SK-N-MC (cell line): ENCODE measurements around a stretch of chr14.

GRCh38 chr14:77204146-77204936, 22.7 kb downstream of the TMEM63C start:
- RRBS, result no CpG with 5 or more reads among the region's 7 CpGs

GRCh38 chr14:77593263-77593876, 23.1 kb downstream of the SPTLC2 start:
- RRBS, result no CpG with 5 or more reads among the region's 4 CpGs

DNA sequence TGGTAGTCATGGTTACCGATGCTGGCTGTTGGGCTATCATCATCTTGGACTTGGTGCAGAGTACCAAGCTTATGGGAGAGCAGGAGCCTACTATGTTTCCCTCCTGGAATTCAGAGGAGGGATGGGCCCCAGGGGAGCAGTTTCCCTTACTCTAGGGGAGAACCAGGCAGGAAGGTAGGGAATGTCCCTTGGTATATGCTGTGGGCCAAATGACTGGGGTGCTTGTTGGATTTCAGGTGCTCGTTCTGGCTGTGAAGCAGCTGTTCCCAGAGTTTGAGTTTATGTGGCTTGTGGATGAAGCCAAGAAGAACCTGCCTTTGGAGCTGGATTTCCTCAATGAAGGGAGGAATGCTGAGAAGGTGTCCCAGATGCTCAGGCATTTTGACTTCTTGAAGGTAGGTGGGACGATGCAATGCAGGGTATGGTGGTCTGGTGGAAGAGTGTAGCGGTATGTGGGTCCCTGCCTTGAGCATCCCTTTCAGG, 99.0 kb downstream of the ADCK1 start:
- RRBS, result no CpG with 5 or more reads among the region's 4 CpGs

GRCh38 chr14:80939241-80939577, 2.3 kb downstream of the CEP128 start:
- RRBS, result no CpG with 5 or more reads among the region's 4 CpGs

GRCh38 chr14:81209022-81209664, 11.6 kb downstream of the GTF2A1 start:
- RRBS, result no CpG with 5 or more reads among the region's 8 CpGs

DNA sequence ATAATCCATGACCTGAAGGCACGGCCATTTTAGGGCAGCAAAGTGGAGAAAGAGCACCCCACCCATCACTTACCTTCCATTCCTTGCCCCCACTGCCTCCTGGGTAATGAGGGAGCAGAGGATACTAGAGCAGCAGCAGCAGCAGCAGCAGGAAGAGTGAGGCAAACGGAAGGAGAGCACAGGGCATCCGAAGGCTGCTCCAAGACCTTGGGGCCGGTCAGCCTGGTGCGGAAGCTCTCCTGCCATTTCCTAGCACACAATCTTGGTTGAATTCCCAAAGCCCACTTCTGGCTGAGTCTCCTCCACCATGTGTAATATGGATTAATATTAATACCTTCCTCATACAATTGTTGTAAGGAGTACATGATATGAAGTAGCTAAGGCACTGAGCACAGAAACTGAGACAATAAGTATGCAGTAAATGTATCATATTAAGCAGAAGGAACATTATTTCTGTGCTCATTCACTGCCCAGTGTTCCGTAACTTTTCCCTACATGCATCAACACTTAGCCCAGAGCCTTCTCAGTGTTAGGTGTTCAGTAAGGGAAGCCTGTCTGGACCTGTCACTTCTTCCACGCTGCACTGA, 6.8 kb downstream of the STON2 start:
- RRBS, result no CpG with 5 or more reads among the region's 7 CpGs

GRCh38 chr14:81406596-81407283, 6.6 kb upstream of the STON2 start:
- RRBS, result no CpG with 5 or more reads among the region's 7 CpGs

- RRBS, result 1% methylated on average over 36 of the region's 92 CpGs
Measured at GRCh38 chr14:81436029-81436730, 36.1 kb upstream of the STON2 start.

DNA sequence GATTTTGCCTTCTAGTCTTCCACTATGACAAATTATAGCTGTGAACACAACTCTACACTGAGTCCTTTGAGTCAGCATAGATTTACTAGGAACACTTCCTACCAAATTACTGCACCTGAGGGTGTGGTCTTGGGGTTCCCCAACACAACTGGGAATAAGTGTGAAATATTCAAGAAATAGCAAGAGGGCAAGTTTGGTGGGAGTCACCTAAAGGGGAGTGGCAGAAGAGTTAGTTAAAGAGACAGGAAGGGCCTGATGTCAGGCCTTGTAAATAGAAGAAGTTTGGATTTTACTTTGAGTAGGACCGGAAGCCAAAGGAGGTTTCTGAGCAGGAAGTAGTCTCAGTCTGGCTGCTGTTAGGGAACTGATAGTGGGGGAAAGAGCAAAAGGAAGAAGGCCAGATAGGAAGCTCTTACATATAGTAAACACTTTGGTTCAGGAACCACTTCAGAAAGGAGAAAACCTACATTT, 14.3 kb downstream of the SEL1L start:
- RRBS, result no CpG with 5 or more reads among the region's 1 CpG

GRCh38 chr14:81655628-81656190, 122.1 kb upstream of the SEL1L start:
- RRBS, result no CpG with 5 or more reads among the region's 3 CpGs

GRCh38 chr14:81946894-81947525, 413.4 kb upstream of the SEL1L start:
- RRBS, result no CpG with 5 or more reads among the region's 6 CpGs

GRCh38 chr14:82901026-82901327, 1367.3 kb upstream of the SEL1L start:
- RRBS, result no CpG with 5 or more reads among the region's 2 CpGs

GRCh38 chr14:85528907-85529771, 805 bp upstream of the FLRT2 start:
- RRBS, result no CpG with 5 or more reads among the region's 37 CpGs

- RRBS, result no CpG with 5 or more reads among the region's 2 CpGs
Measured at GRCh38 chr14:85552843-85553579, 23.1 kb downstream of the FLRT2 start.

- RRBS, result no CpG with 5 or more reads among the region's 9 CpGs
Measured at GRCh38 chr14:87164159-87164736, 828.7 kb downstream of the GALC start.

DNA sequence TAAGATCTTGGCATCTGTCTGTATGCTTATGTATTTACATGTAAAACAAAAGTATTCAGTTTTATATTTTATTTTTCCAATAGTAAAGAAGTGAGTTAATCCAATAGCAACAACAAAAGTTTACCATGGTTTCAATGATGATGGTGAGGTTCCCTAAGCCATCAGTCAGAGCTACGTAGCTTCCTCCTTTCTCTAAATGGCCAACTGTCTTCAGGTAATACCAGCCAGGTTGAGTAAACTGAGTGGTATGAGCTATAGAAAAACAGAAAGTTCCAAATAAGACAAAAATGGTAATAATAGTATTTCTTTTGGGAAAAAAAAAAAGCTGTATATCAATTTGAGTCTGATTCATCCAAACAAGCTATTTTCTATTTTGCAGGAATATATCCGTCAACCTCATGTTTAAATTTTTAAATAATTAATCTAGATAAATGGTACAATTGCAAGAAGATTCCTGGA, 29.7 kb downstream of the GALC start:
- RRBS, result no CpG with 5 or more reads among the region's 2 CpGs

GRCh38 chr14:88129825-88130640, 125.1 kb downstream of the GPR65 start:
- RRBS, result no CpG with 5 or more reads among the region's 6 CpGs

- RRBS, result 62% methylated on average over 15 of the region's 27 CpGs
Measured at GRCh38 chr14:88185702-88186120, 137.4 kb downstream of the KCNK10 start.

DNA sequence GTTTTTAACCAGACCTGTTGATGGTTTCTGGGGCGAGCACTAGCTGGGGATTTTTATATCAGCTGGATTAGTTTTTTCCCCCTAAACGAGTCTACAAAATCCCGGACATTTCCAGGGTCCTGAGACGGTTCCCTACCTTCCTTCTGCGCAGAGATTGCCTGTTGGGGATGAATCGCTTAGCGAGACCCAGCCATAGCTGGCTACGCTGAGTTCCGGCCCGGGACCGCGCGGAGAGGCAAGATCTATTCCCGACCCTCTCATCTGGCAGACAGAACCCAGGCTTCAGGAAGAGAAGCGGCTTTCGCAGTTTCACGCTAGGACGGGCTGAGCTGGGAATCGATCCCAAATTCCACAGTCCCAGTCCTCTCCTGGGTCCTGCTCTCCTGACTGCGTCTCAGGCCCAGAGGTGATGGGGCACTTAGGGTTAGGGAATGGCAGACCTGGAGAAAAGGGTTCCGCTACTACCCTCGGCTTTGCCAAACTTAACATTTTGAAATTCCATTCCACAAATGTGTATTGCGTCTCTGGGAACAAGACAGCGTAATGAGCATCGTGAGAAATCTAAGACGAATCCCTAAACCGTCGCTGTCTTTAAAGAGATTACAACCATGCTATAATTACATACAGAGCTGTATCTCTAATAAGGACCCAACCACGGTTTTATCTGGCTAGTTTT, 2.8 kb downstream of the PTPN21 start:
- RRBS, result 2% methylated on average over 5 of the region's 29 CpGs

DNA sequence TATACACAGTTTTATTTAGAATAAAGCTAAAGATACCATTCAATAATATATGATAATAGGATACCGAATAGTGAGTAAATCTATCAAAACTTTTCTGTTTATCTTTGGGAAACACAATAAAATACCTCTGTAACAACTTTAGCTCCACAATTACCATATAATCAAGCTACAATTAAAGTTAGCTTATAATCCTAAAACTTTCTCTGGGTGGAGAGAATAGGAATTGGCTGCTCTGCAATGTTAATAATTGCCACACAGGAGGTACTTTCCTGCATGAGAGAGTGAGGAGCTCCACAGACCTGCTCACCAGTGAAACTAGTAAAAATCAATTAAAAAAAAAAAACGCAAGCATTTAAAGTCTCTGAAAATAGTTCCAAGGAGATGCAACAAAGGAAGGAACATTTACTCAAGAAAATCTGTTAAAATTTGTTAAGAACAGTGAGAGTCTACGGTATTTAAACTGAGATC, 110.6 kb downstream of the EML5 start:
- RRBS, result no CpG with 5 or more reads among the region's 3 CpGs